ENCODE measurements around a stretch of chr13.

- PRO-cap, 2 experiments, result no peak in any of the 2 experiments
Measured at GRCh38 chr13:114032036-114032518, 58.2 kb upstream of the C13orf46 start.

- PRO-cap, 2 experiments, result no peak in any of the 2 experiments
Measured at GRCh38 chr13:114034394-114035020, 60.6 kb upstream of the C13orf46 start.

- PRO-cap, 2 experiments, result no peak in any of the 2 experiments
Measured at GRCh38 chr13:114066548-114066847, 65.9 kb downstream of the RASA3 start.

DNA sequence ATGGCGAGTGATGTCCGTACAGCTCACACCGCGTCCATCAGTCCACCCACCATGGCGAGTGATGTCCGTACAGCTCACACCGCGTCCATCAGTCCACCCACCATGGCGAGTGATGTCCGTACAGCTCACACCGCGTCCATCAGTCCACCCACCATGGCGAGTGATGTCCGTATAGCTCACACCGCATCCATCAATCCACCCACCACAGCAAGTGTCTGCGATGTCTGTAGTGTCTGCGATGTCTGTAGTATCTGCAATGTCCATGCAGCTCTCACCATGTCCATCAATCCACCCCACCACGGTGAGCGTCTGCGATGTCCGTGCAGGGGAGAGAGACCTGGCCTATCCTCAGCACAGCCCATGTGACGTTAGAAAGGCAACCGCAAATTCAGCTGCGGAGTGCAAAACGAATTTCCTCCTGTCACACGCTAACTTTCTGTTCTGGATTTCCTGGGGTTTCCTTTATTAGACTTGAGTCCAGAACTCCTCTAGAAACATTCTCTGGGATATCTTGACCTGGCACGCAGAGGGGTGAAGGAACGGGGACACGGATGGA lies 18.5 kb downstream of the RASA3 start:
- PRO-cap, 2 experiments, result no peak in any of the 2 experiments

- PRO-cap, 2 experiments, result no peak in any of the 2 experiments
Measured at GRCh38 chr13:114126706-114127705, 5.4 kb downstream of the RASA3 start.

DNA sequence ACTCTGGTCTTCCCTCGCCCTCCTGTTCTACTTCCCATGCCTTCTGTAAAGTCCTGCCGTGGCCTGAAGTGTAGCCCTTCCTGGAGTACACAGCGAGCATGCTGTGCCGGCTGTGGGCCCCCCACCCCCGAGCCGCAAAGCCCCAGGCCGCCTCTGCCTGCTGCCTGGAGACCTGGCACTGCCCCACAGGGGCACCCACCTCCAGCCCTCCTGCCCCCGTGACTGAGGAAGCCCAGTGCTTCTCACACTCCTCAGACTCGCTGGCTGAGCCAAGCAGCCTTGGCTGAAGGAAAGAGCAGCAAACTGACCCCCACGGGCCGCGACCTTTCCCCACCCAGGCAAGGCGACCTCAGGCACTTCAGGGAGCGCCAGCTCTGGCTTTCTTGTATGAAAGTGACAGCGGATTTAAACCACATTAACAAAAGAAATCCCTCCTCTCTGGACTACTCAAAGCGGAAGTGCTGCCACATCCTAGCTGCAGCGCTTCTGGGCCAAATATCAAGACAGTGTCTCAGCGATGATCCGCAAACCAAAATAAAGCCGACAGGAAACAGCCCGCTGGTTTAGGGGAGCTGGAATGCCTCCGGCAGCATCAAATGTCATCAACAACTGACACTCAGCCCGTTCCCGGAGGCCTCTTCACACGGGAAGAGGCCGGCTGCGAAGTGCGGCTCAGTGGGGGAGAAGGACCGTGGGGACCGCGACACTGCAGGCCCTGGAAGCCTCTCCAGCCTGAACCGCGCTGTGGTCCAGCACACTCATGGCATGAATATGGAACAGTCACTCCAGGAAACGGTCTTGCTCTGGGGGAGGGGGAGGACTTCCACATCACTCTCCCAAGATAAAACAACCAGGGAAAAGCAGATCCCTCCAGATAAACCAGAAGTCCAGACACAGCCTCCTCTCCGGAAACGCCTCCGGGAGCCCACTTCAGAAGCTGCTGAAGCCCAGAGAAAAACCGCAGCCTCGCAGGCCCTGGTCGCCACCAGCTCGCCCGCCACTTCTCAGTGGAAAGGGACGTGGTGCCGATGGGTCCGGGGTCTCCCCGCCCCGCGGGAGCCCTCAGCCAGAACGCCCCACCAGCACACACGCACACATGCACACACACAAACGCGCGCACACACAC lies 1.4 kb downstream of the RASA3 start:
- PRO-cap, 2 experiments, result peak in 2 of 2 experiments; most common plus-strand start position 873 of the sequence (in 2); most common minus-strand start position 746 of the sequence (in 2)

- PRO-cap, 2 experiments, result no peak in any of the 2 experiments
Measured at GRCh38 chr13:114196081-114196688, 17.1 kb downstream of the CFAP97D2 start.

DNA sequence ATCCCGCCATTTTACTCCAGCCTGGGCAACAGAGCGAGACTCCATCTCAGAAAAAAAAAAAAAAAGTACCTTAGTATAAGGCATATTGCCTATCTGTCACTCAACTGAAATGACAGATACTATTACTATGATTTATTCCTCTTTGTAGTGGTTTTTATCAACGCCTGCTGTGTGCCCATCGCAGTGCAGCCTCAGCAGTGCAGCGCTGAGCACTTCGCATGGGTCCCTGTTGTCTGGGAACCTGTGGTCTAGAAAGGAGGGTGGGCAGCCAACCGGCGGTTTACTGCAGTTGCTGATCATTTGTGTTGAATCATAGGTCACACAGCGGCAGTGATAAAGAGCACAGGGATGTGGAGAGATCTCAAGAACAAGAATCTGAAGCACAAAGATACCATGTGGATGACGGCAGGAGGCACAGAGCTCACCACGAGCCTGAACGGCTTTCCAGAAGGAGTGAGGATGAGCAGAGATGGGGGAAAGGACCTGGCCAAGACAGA lies 12.8 kb upstream of the CHAMP1 start:
- PRO-cap, 2 experiments, result no peak in any of the 2 experiments